Heart (tissue), 3 donors: ENCODE data around the genes UNC45B, CCL23, CCL18 and CCL4L2.

DNA sequence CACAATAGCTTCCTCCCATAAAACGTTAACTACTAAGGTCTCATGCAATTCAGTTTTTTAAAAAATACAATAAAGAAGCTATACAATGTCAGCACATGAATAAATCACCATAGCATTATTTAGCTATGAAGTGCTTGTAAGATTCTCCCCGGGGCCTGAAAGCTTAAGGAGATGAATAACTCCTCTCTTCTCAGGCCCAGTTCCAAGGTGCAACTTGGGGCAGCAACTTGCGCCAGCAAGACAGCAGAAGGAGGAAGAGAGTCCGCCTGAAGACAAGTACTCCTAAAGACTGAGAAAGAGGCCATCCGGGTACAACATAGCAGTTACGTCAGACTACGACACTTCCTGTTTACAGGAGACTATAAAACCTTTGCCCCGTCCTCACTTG lies 81.4 kb downstream of the MYO1D start:
- RAMPAGE, long total RNA, 2 experiments: no peak in any of the 2 experiments

GRCh38 chr17:32822202-32822988 lies 54.5 kb downstream of the MYO1D start:
- RAMPAGE, long total RNA, 2 experiments: no peak in any of the 2 experiments

DNA sequence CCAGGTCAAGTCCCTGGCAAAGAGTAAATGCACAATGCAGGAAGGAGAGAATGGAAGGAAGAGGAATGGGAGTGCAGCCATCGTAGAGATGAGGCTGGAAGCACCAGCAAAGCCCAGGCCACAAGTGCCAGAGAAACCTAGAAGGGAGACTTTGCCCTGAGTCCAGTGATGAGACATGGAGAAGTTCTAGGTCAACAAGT lies 120.7 kb upstream of the CCL2 start:
- RAMPAGE, long total RNA, 2 experiments: no peak in any of the 2 experiments

- RAMPAGE, long total RNA, 2 experiments: no peak in any of the 2 experiments
Observed at GRCh38 chr17:34579750-34580510, 548 bp downstream of the TMEM132E start.

DNA sequence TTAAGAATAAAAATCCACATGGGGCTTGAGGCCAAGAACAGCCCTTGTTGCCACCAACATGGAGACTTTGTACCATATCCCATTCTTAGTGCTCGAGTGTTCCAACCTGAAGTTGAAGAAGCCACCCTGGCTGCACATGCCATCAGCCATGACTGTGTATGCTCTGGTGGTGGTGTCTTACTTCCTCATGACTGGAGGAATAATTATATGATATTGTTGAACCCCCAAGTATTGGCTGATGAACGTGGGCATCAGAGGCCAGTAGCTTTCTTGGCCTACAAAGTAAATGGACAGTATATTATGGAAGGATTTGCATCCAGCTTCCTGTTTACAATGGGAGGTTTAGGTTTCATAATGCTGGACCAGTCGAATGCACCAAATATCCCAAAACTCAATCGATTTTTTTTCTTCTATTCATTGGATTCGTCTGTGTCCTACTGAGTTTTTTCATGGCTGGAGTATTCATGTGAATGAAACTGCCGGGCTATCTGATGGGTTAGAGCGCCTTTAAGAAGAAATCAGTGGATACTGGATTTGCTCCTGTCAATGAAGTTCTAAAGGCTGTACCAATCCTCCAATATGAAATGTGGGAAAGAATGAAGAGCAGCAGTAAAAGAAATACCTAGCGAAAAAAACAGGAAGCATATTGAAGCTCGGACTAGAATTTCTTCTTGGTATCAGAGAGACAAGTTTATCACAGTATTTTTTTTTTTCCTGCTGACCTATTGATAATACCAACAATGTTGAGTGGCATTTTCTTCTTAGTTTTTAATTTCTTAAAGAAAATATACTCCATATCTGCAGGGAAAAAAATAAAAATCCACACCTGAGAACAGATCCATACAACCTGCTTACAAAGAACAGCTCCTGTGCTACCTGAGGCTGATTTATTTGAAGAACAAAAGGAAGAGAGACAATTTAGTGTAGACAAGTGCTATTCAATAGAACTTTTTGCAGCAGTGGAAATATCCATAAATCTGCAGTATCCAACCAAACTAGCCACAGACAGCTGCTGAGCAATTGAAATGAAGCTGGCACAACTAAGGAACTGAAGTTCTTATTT lies 25.3 kb downstream of the LIG3 start:
- RAMPAGE, long total RNA, 2 experiments: no peak in any of the 2 experiments

GRCh38 chr17:35057366-35058090 lies 6.0 kb downstream of the RFFL start:
- RAMPAGE, long total RNA, 2 experiments: no peak in any of the 2 experiments

- RAMPAGE, long total RNA, 2 experiments: no peak in any of the 2 experiments
Observed at GRCh38 chr17:35086907-35087518, 23.5 kb upstream of the RFFL start.

DNA sequence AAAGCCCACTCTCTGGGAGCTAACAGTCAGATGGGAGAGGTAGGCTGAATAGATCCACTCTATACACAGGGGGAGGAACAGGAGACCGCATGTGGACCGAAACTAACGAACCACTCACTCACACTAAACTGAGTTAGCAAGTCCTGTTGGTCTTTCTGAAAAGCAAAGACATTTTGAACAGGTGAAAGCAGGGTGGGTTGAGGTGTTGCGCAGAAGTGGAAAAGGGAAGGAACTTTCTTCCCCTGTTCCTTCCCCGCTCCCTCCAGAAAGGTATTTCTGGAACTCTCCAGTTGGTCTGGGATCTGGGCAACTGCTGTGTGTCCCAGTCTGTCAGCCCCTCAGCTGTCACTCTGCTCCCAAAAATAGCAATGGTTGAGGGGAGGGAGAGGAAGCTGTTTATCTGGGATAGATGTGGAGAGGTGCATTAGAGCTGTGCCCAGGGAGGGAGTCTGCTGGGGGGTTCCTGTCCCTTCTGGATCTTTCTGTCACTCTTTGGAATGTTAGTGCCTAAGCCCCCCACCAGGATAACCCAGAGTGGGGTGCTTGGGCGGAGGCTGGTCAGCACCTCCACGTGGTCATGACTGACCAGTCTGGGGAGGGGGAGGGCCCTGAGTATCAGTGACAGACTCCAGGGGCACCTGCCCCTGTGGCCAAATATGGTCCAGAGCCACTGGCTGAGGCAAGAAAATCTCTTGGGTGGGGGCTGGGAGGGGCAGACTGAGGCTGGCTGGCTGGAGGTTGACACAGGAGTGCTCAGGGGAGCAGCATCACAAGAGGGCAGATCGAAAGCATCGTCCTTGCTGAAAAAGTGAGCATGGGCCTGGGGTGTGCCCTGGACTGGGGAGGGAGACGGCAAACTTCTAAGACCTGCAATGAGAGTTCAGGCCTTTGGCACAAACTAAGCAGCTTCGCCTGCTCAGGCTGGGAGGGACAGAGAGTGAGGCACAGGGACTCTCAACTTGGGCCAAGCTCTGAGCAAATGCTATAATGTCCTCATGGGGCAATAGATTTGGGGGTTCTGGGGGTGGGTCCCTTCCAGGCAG lies at the start of gene UNC45B:
TSS of gene UNC45B (plus strand) at position 715 of the 1,043 bp plus-strand sequence.
- RAMPAGE, long total RNA, 2 experiments: start-site peak on the plus strand in 2 of 2 experiments, centred at position 738 of the sequence, 1,110 to 3,555 reads per replicate

DNA sequence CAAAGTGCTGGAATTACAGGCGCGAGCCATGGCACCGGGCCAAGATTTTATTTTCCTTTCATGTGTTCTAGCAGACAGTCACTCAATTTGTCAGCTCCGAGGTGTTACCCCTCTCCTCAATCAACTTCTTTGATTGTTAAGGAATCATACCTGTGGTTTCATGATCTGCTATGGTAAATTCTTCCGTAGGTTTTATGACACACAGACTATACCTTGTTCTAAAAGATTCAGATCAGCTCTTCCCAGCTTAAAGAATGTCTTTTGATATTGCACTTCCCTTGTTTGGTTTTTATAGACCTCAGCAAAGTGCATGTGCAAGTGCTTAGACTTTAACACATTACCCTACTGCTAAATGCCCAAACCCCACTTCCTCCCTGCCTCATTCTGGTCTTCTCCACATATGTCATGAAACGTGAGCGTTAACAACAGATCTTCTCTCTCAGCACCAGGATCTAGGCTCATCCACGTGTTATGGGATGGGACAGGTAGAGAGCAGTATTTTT lies 13.1 kb downstream of the UNC45B start:
- RAMPAGE, long total RNA, 2 experiments: no peak in any of the 2 experiments

GRCh38 chr17:35536591-35537334 lies 715 bp downstream of the SLFN12L start:
- RAMPAGE, long total RNA, 2 experiments: no peak in any of the 2 experiments

DNA sequence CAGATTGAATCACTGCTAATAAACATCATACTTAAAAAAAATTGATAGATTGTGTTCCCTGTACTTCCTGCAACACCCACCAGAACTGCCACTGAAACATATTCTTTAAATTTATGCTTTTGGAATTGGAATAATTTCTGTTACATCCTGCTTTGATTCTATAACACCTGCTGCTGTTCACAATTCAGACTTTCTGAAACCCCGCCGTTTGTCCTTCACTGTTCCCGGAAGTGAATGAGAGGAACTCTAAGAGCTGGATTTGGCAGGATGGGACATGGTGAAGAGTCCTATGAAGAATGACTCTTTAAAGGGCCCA lies 8.9 kb downstream of the AP2B1 start:
- RAMPAGE, long total RNA, 2 experiments: no peak in any of the 2 experiments

DNA sequence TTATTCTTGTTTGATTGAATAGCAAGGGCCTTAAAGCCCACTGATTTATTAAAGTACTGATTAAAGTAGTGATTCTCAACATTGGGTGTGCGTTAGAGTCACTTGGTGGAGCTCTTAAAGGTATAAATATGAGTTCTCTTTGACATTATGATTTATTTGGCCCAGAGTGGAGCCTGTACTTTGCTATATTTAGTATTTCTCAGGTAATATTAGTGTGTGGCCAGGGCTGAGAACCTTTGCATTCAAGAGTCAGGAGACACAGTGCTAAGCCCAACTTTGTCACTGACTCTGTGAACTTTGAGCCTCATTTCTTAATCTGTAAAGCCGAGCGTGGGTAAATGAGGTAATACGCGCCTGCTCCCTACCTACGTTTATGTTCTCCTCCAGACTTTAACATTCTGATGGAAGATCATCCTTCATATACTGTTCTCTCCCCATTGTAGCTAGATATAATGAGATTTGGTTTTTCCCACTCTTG lies 10.4 kb downstream of the AP2B1 start:
- RAMPAGE, long total RNA, 2 experiments: no peak in any of the 2 experiments

GRCh38 chr17:35607399-35608079 lies 20.4 kb downstream of the AP2B1 start:
- RAMPAGE, long total RNA, 2 experiments: no peak in any of the 2 experiments

- RAMPAGE, long total RNA, 2 experiments: no peak in any of the 2 experiments
Observed at GRCh38 chr17:35809640-35810310, 491 bp downstream of the TAF15 start.

GRCh38 chr17:35890781-35891316 lies 10.7 kb upstream of the CCL5 start:
- RAMPAGE, long total RNA, 2 experiments: no peak in any of the 2 experiments

GRCh38 chr17:35972901-35973951 lies 8.1 kb downstream of the CCL16 start:
- RAMPAGE, long total RNA, 2 experiments: no peak in any of the 2 experiments

DNA sequence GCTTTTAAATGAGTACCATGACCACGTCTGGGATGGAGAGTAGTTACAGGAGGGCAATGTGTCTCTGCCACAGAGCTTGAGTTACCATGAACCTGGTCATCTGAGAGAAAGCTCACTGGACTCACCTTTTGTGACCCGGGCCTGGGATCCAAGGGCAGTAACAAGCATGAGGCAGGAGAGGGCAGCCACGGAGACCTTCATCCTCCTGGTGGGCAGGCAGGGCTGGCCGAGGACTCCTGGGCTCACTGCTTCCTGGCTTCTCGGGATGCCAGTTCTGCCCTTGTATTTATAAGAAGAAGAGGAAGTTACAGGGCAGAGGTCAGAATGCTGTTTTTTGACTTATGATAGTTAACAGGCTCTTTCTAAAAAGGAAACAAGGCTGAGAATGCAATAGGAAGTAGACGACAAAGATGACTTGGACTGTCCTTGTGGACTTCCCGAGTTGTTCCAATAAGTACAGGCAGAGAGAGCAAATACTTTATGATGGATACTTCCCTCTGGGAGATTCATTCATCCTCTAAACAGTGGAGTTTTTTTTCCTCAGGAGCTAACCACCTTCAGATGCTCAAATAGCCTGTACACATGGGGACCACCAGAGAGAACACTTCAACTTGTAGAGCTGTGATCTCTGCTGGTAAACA lies at the start of gene CCL23:
TSS of gene CCL23 (minus strand) at position 276 of the 641 bp plus-strand sequence.
- RAMPAGE, long total RNA, 2 experiments: no peak in any of the 2 experiments

DNA sequence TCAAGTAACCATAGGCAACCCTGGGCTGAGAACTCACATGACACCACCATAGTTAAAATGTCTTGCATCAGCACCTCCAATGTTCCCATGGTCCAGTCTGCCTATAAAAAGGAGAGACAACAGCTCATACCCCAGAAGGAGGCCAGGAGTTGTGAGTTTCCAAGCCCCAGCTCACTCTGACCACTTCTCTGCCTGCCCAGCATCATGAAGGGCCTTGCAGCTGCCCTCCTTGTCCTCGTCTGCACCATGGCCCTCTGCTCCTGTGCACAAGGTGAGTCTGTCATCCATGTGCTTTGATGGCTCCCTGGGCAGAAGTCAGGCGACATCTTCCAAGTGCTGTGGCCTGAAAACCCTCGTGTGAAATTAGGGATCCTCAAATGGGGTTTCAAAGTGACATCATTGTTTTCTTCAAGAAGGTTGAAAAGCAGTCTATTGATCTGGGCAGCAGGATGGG lies at the start of gene CCL18:
TSS of gene CCL18 (plus strand) at position 134 of the 454 bp plus-strand sequence.
- RAMPAGE, long total RNA, 2 experiments: no peak in any of the 2 experiments

DNA sequence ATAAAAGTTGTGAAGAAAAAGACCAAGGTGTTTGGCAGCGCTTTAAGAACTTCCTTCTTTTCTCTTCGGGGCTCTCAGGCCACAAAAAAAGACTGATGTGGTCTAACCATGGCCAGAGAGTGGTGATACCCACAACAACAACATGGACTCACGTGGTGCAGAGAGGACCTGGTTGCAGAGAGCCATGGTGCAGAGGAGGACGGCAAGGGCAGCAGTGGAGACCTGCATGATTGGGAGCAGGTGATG lies 189 bp downstream of the CCL3L3 start:
- RAMPAGE, long total RNA, 2 experiments: no peak in any of the 2 experiments

DNA sequence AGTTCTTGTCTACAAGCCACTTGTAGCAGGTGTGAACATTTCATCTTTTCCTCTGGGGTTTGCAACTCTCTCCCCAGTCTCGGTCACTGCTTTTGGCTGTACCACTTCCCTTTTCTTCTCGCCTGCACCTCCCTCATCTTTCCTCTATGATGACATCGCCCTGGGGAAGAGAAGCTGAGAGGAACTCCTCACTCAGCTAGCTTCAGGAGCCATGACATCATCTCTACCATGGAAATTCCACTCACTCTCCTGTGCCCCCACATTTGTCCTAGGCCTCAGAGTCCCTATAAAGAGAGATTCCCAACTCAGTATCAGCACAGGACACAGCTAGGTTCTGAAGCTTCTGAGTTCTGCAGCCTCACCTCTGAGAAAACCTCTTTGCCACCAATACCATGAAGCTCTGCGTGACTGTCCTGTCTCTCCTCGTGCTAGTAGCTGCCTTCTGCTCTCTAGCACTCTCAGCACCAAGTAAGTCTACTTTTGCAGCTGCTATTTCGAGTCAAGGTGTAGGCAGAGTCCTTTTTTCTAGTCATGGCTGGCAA lies at the start of gene CCL4L2:
TSS of gene CCL4L2 (plus strand) at position 314 of the 542 bp plus-strand sequence.
- RAMPAGE, long total RNA, 2 experiments: no peak in any of the 2 experiments